ENCODE measurements around a stretch of chr22.

DNA sequence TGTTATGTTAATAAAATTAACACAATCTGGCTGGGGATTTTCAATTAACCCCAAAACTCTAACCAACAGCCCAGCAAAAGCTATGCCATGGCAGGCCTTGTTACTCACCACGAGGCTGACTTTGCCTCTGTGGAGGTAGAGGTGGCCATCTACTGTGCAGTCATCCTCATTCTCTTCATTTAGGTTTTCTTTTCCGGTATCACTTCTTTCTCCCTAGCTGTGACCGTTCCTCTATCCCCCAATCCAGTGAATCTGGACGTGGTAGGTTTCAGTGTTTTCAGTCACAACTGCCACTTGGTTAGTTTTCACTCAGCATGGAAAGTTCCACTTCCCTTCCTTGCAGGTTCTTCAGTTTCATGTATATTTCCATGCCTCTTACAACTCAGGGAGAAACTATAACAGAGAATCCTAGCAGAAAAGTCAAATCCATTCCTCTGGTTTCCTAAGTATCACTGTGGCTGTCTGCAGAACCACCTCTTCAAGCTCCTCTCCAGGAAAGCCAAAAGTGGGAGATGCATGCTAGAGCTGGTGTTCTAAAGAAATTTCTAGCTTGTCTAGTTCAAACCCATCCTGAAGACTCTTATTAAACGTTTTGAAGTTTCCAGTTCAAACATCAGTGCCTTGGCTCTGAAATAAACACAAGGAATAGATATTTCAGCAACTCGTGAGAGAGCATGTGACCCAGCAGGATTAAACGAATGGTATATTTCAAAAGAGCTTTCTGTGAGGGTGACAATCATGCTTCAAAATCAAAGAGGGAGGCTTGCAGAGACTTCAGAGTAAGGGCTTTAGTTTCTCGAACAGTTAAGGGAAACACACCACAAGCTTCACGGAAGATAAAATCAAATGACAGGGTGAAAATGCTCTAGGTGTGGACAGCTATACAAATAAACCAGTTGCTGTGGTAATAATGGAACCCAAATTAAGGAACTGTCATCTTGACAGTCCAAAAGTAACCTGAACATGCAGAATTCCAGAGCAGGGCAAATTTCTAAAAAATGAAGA is 1.7 kb downstream of the HPS4 start:
- PRO-cap = no peak
- RAMPAGE, long total RNA = no peak

DNA sequence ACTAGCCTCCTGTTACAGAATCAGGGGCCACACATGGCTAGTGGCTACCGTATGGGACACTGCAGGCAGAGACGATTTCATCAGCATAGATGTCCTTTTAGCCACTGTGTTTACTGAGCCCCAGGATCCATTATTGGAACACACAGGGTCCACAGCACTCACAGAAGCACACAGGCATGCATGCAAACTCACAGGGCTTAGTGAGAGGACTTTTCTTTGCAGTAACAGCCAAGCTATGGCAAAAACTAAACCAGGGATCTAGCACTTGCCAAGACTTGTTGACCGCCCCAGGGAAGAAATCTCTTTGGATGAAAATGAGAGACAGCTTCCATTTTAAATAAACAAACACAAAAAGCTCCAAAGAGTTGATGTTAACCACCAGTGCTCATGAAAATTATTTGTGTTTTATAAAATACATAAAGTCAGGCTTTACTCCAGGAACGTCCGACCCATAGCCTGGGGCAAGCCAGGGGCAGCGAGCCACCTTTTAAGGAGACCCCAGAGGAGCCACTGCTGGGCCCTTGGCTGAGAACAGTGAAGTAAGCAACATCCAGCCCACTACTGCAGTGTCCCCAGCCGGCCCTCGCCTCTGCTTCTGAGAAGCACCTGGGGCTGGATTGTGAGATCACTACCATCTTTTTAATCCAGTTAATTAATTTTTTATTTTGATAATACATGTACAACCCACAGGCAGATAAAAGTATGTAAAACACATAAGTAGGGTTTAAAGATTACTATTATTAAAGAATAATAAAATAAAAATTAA is 22.0 kb upstream of the TFIP11 start:
- PRO-cap = no peak
- RAMPAGE, long total RNA = no peak

DNA sequence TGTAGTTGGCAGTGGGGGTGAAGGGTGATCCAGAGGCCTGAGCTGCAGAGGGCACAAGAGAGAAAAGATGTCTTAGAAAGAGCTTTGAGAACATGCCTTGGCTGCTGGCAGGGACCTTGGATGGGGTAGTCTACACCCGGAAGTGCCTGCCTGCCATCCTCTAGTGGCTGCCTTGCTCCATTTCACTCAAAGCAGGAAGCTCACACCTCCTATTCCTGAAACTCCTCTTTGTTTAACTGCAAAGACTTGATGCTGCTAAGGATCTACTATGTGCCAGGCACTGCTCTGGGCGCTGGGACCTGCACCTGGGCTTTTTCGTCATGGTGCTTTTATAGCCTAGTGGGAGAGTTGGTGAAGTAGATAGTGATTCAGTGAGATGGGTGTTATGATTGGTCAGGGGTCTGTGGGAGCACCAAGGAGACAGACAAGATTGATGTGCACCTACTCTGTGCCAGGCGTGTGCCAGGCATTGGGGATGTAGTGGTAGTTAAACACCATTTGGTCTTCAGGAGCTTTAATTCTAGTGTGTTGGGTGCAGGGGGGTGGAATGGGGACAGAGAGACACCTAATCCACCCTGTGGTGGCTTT is 52.9 kb downstream of the CRYBA4 start:
- PRO-cap = no peak
- RAMPAGE, long total RNA = no peak

GRCh38 chr22:26892357-26893298 is 270.9 kb downstream of the CRYBA4 start:
- PRO-cap = no peak
- RAMPAGE, long total RNA = no peak

DNA sequence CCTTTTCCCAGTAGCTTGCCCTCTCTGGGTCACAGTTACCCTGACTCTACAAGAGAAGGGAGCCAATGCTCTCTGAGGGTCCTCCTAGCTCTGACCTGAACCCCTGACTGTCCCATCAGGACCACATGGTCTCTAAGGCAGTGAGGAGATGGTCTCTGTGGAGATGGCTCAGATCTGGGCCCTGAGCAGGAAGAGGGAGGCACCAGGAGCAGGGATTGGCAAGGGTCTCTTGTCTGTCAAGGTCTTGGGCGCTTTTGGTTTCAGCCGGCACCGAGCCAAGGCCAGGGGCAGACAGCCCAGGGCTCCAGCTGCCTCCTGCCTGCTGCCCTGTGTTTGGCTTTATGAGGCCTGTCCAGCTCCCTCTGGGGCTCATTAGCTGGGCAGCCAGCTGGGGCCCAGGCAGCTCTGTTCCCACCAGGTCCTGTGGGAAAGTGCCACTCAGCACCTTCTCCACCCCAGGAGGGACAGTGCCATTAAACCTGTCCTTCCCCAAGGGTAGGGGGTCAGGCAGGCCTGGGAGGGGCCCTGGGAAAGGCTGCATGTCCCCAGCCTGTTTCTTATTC is 559.8 kb downstream of the MN1 start:
- PRO-cap = no peak
- RAMPAGE, long total RNA = no peak

DNA sequence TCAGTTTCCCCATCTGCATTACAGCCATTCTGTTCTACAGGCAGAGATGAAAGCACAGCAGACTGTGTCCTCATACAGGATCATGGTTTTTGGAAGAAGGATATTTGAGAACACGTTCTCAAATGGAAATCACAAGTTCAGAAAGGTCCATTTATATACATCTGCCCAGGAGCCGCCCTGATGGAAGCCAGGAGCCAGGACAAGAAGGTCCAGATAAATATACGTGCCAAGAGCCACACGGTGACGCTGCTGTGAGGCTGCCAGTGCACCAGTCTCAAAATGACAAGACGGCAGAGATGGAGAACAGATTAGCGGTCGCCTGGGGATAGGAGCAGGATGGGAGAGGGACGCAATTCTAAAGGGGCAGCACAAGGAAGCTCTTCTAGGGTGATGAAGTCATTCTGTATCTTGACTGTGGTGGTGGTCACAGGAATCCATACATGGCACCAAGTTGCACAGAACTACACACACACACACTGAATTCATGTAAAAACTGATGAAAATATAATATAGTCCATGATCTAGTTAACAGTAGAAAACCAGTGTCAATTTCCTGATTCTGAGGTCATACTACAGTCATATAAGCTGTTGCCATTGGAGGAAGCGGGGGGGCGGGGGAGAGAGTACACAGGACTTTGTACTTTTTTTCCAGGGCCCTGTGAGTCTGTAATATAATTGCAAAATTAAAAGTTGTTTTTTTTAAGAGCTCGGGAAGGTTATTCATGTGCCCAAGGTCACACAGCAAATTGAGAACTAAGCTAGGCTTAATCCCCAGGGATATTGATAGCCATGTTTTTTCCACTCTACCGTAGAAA is 312.6 kb downstream of the MN1 start:
- PRO-cap = no peak
- RAMPAGE, long total RNA = no peak

GRCh38 chr22:27748830-27749333 is 52.7 kb downstream of the MN1 start:
- PRO-cap = no peak
- RAMPAGE, long total RNA = no peak

DNA sequence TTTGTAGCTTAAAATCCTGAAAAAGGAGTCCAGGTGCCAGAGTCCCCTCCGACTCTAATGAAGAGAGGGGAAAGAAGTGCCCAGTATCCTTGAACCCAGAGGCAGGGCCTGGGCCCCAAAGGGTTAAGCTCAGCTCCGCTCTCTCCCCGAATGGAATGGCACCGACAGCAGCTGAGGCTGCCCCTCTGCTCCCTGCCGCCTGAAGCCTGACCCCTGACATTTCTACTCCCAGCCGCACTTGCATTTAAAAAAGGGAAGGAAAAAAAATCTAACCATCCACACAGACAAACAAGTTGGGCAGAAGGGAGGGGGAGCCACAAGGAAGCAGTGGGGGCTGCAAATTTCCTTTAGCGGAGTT is 25.9 kb downstream of the MN1 start:
- PRO-cap = no peak
- RAMPAGE, long total RNA = no peak

GRCh38 chr22:27782028-27782615 is 19.4 kb downstream of the MN1 start:
- PRO-cap = no peak
- RAMPAGE, long total RNA = no peak

DNA sequence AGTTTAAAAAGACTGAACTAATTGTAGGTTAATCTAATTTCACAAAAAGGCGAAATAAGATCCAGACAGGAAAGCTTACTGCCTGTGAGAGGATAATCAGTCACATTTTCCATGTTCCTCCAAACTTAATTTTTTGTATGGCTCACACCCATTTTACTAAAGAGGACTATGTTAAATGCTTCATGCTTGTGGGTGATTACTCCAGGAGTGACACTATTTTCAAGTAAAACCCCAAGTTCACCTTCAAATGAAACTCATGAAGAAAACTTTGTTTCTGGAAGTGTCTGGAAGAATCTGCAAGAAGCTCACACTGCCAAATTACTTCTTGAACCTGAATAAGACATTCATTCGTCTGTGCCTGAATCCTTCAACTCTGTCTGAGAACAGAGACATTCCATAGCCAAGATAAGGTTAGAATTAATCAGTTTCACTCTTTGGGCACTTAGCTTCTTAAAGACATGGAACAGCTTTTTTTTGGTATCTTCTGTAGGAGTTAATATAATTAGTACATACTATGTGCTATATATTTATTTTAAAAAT is 51.6 kb downstream of the PITPNB start:
- PRO-cap = no peak
- RAMPAGE, long total RNA = no peak

DNA sequence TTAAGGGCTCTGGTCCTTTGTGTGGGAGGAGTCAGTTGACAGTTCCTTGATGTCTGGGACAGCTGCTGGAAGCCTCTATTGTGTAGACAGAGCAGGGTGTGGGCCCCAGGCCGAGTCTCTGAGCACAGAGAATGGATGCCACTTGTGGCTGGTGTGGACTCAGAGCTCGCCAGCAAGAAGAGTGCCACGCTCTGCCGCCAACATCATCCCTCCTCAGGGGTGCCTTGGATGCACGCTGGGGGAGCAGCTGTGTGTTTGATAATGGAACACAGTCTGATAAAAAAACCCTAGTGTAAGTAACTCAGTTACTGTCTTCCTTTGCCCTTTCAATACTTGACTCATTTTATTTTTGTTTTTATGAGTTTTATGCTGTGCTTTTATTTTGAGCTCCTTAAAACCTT is 43.7 kb upstream of the PITPNB start:
- PRO-cap = no peak
- RAMPAGE, long total RNA = no peak

DNA sequence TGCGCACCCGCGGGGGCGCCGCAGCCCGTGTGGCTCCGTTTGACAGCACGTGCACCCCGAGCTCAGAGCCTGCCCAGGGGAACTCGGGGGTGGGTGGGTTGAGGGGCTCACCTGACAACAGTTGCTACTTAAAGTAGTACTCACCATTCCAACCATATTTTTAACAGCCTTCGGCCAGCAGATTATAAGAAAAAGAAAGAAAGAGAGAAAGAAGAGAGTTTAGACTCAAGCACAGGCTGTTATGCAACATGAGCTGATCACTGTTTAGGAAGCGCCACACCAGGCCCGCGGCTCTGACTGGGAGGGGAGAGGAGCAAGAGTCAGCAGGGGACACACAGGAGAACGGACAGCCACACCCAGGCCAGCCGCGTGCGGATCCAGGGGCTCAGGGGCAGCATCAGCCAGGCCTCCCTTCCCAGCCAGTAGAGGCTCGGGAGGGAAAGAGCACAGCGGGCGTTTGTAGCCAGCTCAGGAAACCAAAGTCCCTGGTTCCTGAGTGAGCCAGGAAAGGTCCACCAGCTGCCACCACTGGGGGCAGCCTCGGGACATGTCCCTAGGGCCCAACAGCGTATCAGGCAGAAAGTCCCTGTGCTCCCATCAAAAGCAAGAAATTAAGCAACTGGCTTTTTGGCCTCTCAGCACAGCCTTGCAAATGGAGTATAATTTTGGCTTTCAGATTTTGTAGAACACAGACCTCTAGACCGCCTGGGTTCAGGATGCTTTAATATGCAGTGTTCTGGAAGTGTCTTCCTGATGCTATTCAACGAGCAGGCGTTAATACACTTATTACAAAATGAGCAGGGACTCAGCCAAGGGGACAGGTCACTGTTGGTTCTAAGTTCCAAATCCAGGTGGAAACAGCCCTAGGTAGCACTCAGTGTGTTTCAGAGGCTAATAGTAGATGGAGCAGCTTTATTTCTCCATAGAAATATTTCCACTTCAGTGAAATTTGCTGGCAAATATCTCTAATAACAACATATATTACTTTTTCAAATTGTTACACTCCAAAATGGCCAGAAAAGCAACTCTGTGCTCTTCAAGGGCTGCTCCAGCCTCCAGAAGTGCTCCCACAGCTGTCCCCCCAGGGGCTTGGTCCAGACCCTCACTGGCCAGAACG is 71.9 kb upstream of the PITPNB start:
- PRO-cap = no peak
- RAMPAGE, long total RNA = no peak

DNA sequence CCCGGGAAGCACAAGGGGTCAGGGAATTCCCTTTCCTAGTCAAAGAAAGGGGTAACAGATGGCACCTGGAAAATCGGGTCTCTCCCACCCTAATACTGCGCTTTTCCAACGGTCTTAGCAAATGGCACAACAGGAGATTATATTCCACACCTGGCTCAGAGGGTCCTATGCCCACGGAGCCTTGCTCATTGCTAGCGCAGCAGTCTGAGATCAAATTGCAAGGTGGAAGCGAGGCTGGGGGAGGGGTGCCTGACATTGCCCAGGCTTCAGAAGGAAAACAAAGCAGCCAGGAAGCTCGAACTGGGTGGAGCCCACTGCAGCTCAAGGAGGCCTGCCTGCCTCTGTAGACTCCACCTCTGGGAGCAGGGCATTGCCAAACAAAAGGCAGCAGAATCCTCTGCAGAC is 272.4 kb upstream of the PITPNB start:
- PRO-cap = no peak
- RAMPAGE, long total RNA = no peak

DNA sequence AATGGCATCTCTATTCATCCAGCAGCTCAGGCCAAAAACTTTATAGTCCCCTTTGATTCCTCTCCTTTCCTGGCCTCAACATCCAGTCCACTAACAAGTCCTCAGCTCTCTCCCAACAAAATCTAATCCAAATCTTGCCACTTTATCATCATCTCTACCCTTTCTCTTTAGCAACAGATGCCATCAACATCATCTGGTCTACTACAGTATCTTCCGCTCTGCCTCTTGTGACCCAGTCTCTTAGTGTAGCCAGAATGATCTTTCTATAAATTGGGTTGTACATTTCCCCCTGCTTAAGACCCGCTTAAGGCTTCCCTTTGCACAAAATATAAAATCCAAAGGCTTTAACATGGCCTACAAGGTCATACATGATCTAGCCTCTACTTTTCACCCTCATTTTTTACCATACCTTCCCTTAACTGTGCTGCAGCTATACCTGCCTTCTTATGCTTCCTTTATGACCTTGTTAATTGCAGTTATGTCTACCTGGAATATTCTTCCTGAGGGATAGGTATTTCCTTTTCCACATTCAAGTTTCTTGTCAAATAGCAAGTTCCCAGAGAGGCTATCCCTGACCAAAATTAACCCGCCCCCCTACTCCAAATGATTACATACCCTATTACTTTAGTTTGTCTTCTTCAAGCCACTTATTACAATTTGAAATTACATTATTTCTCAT is 225.9 kb downstream of the TTC28 start:
- PRO-cap = no peak
- RAMPAGE, long total RNA = no peak

GRCh38 chr22:28629370-28630236 is 50.0 kb downstream of the TTC28 start:
- PRO-cap = no peak
- RAMPAGE, long total RNA = no peak

GRCh38 chr22:28773685-28773949 is 1.1 kb downstream of the CCDC117 start:
- PRO-cap = no peak
- RAMPAGE, long total RNA = no peak

GRCh38 chr22:28788054-28788797 is 15.7 kb downstream of the CCDC117 start:
- PRO-cap = no peak
- RAMPAGE, long total RNA = no peak

DNA sequence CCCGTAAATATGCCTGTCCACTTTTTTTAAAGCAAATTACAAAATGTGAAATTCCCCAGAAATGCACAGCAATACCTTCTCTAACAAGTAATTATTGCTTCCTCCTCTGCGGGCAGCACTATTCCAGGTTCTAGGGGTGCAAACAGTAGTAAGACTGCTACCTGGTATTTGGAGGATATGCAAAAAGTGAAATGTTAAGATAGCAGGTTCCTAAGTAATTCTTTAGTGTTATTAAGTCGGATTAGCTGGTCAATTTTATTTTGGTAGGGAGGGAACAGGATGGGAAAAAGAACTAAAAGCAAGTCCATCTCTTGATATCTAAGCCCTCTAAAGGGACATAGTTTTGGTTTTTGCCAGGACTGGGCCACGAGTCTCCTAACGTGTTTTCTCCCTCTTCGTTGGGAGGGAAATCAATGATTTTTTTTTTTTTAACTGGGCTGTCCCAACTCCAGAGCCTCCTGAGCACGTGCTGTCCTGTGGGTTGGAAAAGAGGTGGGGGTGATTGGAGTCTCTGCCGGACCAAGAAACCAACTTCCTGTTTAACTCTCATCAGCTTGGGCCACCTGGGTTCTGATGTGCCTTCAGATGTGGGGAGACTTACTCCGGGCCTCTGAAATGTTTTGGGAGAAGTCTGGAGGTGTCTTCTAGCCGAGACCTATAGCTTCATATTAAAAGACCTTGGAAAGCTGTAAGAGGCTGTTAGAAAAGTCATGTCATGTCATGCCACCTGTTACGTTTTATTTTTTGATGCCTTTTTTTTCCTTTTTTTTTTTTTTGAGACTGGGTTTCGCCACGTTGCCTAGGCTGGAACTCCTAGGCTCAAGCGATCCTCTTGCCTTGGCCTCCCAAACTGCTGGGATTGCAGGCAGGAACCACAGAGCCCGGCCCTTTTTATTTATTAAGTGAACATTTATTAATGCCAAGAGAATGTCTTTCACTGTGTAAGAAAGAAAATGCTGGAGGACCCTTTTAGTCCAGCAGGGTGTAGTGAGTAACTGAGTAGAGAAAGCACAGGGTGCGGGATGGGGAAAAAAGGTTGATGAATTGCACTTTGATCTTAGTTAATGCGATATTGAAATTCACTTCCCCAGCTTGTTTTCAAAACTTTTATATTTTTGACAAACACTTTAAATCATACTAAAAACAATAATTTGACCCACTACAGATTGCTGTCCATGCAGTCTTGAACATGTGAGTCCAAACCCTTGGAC is 29.8 kb downstream of the CCDC117 start:
- PRO-cap = no peak
- RAMPAGE, long total RNA = no peak

- PRO-cap = no peak
- RAMPAGE, long total RNA = no peak
These were observed 883 bp upstream of the ZNRF3 start for GRCh38 chr22:28882338-28883040.

DNA sequence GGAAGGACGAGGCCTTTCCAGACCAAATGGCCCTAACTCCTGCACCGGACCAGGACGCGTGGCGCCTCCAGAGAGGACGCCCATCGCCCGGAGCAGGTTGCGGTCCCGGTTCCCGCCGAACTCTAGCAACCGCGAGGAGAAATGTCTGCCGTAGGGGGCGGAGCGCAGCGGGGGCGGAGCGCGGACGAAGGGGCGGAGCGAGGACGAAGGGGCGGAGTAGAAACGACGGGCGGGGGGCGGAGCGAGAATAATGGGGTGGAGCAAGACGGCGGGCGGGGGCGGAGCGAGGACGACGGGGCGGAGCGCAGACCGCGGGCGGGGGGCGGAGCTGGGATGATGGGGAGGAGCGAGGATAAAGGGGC is 350 bp upstream of the ZNRF3 start:
- PRO-cap = no peak
- RAMPAGE, long total RNA = no peak